AG09309 (cell line): ENCODE data around the genes CAMSAP3, LRRC8E, SNAPC2, CTXN1, CCL25 and NDUFA7.

- RRBS = no CpG with 5 or more reads among the region's 32 CpGs
Observed at GRCh38 chr19:7116714-7117615, 47.5 kb downstream of the ZNF557 start.

DNA sequence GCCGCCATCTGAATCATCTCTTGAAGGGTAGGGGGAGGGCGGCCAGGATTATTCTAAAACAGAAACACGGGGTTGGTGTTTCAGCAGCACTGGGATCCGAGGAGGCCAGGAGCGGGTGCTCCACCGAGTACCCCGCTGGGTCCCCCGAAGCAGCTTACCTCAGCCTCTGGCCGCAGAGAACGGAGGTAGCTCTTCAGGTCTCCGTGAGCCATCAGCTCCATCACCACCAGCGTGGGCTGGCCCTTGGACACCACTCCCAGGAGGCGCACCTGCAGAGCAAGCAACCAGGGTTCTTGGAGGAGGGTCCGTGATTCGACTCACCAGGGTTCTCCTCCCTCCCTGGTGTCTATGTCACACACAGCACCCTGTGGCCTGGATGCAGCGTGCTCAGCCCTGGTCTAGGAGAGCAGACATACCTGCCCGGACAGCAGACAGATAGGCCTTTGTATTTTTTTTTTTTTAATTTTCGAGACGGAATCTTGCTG, 53.3 kb downstream of the ZNF557 start:
- RRBS = no CpG with 5 or more reads among the region's 19 CpGs

DNA sequence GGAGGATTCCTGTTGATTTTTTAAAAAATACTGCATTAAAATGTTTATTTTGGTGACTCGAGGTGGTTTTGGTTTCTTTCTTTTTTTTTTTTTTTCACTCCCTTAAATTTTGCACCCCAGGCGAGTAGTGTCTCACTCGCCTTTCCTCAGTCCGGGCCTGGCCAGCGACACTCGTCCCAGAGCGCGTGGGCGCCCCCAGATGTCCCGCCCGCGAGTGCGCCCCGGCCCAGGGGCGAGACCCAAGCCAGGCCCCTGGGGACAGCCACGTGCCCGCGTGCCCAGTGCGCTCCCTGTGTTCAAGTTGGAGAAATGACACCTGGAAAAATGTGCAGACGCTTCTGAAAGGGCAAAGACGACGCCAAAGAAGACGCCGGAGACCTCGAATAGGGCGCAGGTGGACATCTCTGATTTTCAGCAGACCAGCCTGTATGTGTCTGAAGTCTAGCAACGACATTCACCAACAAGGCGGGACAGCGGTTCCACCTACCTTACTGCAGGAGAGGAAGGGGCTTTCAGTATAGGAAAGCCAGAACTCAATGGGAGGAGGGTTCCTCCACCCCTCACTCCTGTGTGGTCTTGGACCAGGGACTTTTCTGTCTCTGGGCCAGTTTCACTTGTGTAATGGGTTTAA, 608 bp upstream of the INSR start:
- RRBS = 3% methylated on average over 11 of the region's 29 CpGs

- RRBS = 96% methylated on average over 3 of the region's 28 CpGs
Observed at GRCh38 chr19:7428560-7429340, 60.1 kb downstream of the PEX11G start.

DNA sequence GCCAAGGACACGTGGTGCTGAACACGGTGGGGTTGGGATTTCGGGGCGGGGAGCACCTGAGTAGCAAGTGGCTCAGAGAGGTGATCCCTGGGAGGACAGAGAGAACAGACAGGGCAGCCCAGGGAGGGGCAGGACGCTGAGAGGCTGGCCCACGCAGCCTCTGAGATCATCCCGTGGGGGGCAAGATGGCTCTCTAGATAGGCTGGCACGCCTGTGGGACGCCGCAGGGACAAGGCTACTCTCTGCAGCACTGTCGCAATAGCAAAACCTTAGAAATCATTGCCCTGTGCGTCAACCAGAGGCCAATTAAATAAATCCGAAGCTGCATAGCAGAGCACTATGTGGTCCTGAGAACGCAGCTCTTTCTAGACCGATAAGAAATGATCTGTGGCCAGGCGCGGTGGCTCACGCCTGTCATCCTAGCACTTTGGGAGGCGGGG, 5.1 kb downstream of the PEX11G start:
- RRBS = no CpG with 5 or more reads among the region's 19 CpGs

DNA sequence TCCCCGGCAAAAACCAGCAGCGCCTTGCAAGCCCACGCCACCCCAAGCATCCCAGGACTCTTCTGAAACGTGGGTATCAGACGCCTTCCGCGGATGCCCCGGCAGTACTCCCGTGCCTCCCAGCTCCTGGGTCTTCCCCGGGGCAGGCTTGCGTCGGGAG, 803 bp upstream of the PNPLA6 start:
- RRBS = 1% methylated on average over 12 of the region's 12 CpGs

- RRBS = 4% methylated on average over 39 of the region's 147 CpGs
Observed at GRCh38 chr19:7595441-7596695, at the start of gene CAMSAP3. Gene CAMSAP3 (plus strand): TSS chr19:7595863.

DNA sequence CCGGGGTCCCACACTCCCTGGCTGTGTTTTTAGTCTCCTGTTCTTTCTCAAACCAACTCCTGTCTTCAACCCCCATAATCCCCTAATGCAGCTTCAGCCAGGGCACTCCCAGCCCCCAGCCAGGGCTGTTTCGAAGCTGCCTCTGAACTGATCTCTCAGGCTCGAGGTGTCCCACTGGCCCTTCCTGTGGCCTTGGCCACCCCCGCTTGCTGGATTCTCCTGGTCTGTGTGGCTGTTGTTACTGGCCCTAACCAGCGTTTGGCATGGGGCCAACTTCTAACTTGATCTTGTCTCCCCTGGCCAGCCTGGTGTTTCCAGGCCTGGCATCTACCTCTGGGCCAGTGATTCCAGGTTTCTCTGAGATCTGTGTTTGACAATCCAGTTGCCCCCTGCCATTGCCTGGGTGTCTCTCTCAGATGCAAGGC, 11.0 kb downstream of the XAB2 start:
- RRBS = no CpG with 5 or more reads among the region's 5 CpGs

DNA sequence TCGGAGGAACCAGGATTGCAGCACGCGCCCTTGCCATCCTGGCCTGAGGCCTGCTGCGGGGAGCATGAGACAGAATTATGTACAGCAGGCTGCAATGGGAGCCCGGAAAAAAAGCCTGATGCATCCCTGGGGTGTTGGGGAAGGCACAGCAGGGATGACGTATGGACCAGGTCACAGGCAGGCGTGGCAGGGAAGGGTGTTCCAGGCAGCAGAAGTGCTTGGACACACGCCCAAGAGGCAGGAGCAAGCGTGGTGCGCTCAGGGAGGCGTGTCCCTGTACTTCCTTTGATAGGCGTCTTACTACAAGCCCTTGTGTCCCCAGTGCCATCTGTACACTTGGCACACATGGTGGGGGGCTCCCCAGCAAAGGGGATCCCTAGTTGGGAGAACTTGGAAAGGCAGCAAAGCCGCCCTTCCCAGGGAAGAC, 3.4 kb downstream of the EVI5L start:
- RRBS = no CpG with 5 or more reads among the region's 13 CpGs

GRCh38 chr19:7888226-7888827, at the start of gene LRRC8E:
Gene LRRC8E (plus strand): TSS chr19:7888510.
- RRBS = 2% methylated on average over 19 of the region's 48 CpGs

- RRBS = 4% methylated on average over 6 of the region's 57 CpGs
Observed at GRCh38 chr19:7902987-7903757, 505 bp upstream of the MAP2K7 start.

DNA sequence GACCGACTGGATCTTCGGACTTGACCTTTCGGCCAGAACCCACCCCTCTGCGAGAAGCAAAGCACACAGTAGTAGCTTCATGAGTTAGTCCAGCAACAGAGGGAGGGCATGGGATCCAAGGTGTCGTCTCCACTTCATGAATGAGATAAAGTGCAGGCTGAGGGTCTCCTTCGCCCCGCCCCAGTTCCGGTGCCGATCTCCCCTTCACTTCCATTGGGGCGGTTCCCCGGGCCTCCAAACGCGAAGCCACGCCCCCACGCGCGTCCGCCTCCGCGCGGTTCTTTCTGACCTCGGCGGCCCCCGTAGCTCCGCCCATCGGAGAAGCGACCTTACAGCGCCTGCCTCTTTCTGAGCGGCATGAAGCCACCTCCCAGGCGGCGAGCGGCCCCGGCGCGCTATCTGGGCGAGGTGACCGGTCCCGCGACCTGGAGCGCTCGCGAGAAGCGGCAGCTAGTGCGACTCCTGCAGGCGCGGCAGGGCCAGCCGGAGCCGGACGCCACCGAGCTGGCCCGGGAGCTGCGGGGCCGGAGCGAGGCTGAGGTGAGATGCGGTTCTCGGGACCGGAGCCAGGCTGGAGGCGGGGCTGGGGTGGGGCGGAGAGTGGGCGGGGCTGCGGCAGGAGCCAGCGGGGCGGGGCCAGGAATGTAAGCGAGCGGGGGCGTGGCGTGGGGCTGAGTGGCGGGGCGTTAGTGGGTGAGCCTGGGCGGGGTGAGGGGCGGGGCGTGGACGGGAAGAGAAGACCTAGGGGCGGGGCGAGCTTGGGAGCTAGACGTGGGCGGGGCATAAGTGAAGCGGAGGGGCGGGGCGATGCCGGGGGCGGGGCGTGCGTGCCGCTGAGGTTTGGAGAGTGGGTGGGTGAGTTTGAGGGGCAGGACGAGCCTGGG, at the start of gene SNAPC2:
Gene SNAPC2, plus strand, starts transcription at position 329 of the 884 bp plus-strand sequence.
- RRBS = 2% methylated on average over 11 of the region's 86 CpGs

DNA sequence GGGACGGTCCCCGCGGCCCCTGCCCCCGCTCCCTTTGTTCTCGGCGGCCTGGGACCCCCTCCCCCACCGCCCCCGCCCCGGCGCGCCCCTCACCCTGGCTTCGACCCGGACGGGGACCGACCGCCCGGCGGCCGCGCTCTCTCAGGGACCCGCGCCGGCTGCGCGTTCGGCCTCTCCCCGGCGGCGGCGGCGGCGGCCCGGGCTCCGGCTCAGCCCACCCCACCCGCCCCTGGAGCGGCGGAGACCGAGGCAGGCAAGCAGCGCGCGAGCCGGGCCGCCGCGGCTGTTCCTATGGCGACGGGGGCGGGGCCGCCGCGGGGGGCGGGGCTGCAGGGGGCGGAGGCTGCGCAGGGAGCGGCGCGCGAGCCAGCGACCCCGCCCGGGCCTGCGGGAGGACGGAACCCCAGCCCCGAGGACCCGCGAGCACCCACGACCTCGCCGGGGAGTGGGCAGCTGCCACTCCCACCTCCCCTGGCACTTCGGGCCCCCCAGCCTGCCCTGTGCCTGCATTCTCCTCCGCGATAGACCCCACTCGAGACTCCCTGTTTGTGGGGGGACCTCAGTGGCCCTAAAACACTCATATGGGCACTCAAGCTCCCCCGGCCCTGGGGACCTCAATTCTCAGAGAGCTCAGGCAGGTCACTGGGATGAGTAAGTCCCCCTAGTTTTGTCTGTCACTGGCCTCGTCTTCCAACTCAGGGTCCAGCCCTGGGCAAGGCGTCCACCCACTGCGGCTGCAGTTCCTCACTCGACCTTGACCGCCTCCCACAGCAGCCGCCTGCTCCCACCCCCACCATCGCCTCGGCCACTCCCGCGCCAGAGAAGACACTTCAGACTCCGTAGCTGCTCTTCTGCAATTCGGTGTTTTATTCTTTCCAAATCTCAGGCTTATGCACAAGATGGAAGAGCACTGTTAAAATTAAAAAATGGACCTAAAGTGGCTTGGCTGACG, at the start of gene CTXN1:
Gene CTXN1, minus strand, starts transcription at position 262 of the 952 bp plus-strand sequence.
- RRBS = 3% methylated on average over 16 of the region's 87 CpGs

GRCh38 chr19:7927417-7927994, 1.6 kb upstream of the CTXN1 start:
- RRBS = 93% methylated on average over 7 of the region's 11 CpGs

GRCh38 chr19:8004976-8005453, 426 bp downstream of the ELAVL1 start:
- RRBS = 3% methylated on average over 30 of the region's 59 CpGs

DNA sequence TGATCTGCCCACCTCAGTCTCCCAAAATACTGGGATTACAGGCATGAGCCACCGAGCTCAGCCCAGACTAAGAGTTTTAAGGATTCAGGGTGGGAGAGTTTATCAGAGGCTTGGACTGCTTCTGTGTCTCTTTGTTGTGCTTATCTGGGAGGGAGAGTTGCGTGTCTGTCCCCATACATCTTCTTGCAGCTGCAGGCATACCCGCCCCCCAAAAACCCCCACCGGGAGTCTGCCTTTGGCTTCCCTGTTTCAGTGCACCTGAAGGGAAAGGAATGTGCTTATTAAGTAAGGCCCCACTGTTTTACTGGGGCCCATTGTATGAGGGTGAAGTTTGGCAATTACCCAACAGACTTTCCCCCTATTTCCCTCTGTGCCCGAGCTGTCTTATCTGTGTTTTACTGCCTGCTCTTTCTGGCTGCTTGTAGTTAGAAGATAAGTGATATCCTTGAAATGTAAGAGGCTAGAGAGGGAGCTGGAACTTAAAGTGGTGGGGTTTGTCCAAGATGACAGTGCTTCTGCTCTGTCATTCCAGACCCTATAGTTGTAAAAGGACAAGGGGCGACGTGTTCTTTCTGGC, 19.3 kb upstream of the CCL25 start:
- RRBS = no CpG with 5 or more reads among the region's 7 CpGs

- RRBS = no CpG with 5 or more reads among the region's 10 CpGs
Observed at GRCh38 chr19:8052461-8053017, at the start of gene CCL25. Gene CCL25 (plus strand): TSS chr19:8052760.

- RRBS = no CpG with 5 or more reads among the region's 9 CpGs
Observed at GRCh38 chr19:8210485-8211031, 1.4 kb downstream of the CERS4 start.

GRCh38 chr19:8321271-8321434, at the start of gene NDUFA7:
Gene NDUFA7 (minus strand): TSS chr19:8321375.
- RRBS = 1% methylated on average over 13 of the region's 20 CpGs

DNA sequence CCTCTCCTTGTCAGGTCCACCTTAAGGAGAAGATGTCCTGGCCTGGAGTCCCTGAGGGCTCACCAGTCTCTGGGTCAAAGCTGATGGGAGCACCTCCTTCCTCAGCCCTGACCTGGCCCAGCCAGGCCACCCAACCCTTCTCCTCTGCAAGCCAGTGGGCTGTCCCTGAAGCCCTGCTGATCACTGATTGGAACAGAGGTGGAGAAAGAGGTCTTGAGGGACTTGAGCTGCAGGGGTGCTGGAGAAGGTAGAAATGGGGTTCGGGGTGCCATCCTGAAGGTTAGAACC, 2.4 kb downstream of the ANGPTL4 start:
- RRBS = no CpG with 5 or more reads among the region's 1 CpG